Vein endothelial cell (primary cell): ENCODE measurements around a stretch of chr7.

DNA sequence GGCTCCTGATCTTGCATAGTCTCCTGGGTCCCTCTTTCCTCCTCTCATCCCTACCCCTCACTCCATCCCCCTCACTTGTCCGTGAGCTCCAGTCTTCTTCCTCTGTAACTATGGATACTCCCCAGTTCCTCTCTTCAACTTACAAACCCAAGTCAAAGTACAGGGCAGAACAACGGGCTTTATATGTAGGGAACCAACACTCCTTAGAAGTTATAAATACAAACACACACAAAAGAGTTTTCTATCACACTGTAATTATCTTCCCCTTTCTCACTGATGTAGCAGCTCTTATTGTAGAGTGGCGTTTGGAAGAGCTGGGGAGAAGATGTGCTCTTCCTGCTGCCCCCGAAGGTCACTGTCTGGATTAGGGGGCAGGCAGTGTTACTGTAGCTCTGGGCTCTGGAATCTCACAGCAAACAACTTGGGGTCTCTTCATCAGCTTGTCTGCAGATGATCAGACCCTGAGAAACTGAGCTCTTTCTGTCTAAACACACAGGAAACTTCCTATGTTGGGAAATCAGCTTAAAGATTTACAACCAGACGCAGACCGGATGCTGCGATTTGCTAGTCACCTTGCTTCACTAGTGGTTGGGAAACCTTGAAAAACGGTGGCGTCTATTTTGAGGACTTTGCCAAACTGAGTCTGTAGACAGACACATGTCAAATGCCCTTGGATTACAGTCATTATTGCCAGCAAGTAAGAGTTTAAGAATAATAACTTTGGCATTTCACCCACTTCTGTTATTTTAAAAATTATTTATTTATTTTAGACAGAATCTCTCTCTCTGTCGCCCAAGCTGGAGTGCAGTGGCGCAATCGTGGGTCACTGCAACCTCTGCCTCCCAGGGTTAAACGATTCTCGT, 13.7 kb downstream of the SNX10 start:
- CAGE, long polyA plus RNA = no peak

DNA sequence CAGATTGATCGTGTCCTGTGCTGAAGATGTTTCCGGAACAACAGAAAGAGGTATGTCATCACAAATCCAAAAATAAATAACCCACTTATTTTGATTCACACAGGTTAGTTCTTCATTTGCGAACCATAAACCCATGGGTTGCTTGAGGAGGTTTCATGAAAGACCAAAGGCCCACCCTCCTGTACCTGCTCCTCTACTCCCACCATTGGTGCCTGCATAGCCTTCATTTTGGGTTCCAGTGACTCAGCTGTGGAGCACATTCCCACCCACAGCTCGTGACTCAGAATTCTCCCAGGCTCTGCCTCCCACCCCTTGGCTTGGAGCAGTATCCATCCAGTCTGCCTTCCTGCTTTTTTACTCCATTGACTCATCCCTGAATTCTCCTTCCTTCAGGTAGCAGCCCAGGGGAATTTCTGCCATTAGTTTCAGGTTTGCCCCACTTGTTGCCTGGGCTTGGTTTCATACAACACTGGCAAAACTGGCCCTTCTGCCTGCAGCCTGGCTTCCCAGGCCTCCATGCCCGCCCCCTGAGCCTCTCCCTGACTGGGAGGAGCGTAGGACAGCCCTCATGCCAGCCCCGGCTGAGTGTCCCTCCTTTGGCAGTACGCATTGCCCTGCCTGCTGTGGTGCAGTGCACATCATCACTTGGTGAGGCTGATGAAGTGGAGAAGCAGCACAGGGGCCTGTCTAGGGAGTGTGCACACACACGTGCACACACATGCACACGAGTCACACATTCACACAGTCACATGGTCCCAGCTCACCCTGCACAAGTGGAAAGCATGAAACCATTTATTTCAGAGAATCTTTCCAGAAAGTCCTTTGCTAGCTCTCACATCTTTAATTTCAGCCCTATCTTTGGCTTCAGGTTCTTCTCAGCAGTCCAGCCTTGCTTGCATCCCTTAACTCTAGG, 55.0 kb downstream of the SNX10 start:
- CAGE, long polyA plus RNA = no peak

GRCh38 chr7:26658642-26658999, 205.8 kb downstream of the SKAP2 start:
- CAGE, long polyA plus RNA = no peak

- CAGE, long polyA plus RNA = no peak
Measured at GRCh38 chr7:27087801-27088651, 7.8 kb downstream of the HOXA1 start.

DNA sequence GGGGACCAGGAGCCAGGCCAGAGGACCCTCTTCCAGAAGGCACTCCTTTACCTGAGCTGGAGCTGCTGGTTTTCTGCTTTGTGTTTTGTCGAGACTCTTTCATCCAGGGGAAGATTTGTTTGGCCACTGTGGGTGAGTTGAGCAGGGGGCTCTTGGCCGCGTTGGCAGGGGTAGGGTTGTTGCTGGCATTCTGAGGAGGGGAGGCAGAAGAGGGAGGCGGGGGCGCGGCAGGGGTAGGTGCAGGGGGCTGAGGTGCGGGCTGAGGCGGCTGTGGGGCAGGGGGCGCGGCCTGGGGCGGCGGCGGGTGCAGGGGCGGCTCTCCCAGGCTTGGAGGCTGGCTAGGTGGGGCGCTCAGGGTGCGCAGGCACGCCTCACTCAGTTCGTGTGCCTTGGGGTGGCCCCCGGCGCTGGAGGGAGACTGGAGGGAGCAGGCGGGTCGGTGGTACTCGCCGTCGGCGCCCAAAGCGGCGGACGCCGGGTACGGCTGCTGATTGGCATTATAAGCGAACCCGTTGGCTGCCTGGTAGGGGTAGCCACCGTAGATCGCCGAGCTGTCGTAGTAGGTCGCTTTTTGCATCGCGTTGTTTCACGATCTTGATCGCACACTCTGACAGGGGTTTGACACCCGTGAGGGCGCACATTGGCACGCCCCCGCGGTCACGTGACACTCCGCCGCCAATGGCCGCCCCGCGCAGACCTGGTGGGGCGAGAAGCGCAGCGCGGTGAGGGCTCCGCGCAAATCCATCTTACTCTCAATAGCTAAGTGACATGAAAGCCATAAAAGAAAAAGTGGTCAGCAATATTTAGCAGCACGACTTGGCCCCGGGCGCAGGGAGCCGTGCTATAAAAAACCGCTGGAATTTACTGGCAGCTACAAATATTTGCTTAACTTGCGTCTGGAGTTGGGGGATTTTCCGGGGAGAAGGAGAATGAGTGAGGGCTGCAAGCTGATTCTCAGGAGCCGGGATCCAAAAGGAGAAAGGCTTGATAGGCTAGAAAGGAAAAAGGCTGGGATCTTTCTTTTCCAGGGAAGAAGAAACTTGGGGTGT, 7.9 kb upstream of the HOXA2 start:
- CAGE, long polyA plus RNA = no peak

DNA sequence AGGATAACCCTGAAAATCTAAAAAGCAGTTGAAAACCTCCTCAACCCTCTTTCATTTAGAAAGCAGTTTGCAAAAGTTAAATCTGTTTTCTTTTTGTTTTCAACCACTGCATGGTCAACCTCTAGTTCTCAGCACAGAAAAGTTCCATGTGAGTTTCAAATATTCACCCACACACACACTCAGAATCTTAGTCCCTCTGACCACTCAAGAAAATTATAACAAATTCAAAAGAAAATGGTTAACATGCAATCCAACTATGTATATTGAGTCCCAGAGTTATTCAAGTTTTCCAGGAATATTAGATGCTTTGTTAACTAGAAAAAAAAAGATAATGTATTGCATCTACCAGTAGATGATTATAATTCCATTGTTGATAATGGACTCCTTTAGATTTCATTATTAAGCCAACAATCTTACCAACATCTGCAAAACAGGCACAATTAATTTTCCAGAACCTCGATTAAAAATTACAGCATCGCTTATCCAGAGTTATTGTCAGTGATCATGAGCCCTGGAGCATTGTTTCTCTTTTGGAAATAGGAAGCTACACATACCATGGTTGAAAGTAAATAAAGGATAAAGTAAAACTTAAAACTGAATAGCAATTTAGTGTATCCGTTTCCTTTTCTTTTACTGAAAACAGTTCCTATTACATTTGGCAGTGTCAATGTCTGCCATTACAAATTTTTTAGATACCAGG, 9.7 kb upstream of the HOXA2 start:
- CAGE, long polyA plus RNA = no peak

DNA sequence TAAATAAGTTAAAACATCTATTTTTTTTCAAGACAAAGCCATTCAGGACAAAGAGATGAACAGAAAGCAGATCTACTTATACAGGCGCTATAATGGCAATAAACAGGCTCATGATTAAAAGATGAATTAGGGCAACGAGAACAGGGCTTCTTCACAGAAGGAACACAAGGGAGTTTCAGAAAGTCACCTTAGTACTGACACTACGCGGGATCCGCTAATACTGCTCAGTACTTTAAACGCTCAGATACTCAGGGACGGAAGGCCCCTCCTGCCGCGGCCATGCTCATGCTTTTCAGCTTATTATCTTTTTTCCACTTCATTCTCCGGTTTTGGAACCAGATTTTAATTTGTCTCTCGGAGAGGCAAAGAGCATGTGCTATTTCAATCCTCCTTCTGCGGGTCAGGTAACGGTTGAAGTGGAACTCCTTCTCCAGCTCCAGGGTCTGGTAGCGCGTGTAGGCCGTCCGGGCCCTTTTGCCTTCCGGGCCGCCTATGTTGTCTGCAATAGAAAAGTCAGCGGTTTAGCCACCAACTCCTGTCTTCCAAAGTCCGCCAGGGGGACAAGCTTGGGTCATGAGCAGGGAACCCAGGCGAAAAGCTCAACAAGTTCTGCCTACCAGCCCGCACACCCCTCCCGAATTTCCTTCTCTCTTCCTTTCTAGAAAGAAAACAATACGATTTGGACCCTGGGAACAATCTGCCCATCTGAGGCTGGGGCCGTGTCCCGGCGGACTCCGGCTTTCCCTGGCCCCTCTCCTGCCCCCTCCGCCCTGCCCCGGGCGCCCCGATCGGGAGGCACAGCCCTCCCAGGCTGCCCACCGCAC, 1.7 kb downstream of the HOXA5 start:
- CAGE, long polyA plus RNA = no peak

- CAGE, long polyA plus RNA = no peak
Measured at GRCh38 chr7:27144697-27145531, 1.4 kb upstream of the HOXA5 start.

- CAGE, long polyA plus RNA = no peak
Measured at GRCh38 chr7:27145622-27146184, 1.9 kb downstream of the HOXA6 start.

- CAGE, long polyA plus RNA = no peak
Measured at GRCh38 chr7:27146487-27147085, 988 bp downstream of the HOXA6 start.

GRCh38 chr7:27148611-27149238, 1.2 kb upstream of the HOXA6 start:
- CAGE, long polyA plus RNA = no peak

DNA sequence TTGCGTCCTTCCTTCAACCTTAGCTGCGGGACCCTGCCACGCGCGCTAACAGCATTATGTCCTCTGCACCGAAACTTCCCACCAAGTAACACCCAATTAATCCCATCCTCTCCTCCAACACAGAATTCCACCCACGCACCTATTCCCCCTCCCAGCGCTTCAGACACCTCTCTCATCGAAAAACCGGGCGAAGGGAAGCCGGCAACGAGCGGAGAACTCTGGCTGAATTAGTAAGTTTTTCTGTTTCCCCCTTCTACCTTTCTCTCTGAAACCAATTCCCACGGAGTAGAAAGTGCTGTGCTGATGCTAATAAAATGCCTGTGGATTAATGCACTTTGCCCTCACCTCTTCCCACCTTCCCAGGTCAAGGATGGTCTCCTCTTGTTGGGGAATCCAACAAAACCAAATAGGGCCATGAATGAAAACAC, 917 bp downstream of the HOXA3 start:
- CAGE, long polyA plus RNA = no peak

GRCh38 chr7:27159846-27160664, 3.6 kb upstream of the HOXA7 start:
- CAGE, long polyA plus RNA = no peak

GRCh38 chr7:27176744-27177206, 2.7 kb upstream of the HOXA10 start:
- CAGE, long polyA plus RNA = no peak

DNA sequence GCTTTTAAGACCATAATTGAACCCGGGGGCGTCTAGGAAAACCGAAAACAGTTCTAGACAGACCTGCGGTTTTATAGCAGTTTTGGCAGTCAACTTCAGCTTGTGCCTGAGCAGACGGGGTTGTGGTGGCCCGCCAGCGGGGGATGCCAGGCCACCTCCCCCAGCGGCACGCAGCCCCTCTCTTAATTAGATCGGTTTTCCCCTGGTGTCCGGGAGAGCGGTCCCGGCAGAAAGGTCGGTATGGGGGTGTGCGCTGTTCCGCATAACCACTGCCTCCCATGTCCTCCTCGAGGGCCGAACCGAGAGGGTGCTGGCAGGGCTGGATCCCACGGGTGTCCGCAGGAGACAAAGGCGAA, 2.7 kb upstream of the HOXA11 start:
- CAGE, long polyA plus RNA = no peak

- CAGE, long polyA plus RNA = no peak
Measured at GRCh38 chr7:27677777-27678418, 15.2 kb upstream of the HIBADH start.

DNA sequence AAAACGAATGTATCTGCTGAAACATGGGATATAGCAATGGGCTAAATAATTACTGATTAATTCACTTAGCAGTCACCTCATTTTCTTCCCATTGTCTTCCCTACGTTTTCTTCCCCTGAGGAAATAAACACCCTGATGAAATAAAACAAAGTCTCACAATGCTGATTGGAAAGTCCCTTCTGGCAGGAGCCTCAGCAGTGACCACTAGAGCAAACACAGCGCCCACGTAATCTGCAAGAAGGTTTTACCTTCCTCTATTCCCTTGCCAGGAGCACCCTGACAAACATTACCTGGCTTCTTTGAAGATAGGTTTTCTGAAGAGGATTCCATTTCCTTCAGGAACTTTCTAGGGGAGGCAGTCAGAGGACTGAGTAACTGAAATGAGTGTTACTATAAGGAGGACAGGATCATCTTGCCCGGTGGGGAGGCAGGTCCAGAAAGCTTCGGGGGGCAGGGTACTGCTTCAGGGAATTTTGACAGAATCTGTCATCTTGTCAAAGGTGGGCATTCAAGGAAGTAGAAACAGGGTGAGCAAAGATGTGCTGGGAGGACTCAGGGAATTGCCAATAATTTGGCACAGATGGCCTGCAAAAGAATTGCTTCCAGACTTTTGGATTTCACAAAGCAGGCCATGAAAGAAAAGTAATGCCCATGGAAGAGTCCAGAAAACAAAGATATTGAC, 30.7 kb downstream of the JAZF1 start:
- CAGE, long polyA plus RNA = no peak

DNA sequence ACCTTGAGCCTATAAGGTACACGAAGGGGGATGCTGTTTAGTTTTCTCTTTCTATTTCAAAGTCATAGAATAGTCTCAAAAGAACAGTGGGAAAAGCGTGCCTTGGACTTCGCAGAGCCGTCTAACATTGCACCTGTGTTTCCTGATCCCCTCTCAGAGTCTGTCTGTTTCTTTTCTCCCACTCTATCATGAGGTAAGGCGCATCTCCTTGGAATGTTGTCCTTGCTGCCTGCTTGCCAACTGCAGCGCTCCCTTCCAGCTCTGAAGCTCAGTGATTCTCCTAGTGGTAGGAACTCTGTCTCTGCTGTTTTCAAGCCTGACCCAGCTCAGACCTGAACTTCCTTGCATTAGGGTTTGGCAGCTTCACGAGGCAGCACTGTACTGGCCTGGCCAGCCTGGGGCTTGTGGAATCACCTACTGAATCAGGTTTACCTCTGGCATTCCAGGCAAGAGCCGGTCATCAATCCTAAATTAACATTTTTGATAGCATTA, 123.9 kb downstream of the CREB5 start:
- CAGE, long polyA plus RNA = no peak

DNA sequence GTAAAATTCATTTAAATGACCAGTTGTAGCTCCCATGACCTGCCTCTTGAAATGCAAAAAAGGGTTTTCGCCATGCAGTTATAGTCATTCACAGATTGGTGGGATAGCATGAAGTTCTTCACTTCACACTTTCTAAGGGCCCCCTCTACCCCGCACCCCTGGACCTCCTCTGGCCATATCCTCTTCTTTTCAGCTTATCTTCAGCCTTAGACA, 215.2 kb downstream of the CREB5 start:
- CAGE, long polyA plus RNA = no peak

DNA sequence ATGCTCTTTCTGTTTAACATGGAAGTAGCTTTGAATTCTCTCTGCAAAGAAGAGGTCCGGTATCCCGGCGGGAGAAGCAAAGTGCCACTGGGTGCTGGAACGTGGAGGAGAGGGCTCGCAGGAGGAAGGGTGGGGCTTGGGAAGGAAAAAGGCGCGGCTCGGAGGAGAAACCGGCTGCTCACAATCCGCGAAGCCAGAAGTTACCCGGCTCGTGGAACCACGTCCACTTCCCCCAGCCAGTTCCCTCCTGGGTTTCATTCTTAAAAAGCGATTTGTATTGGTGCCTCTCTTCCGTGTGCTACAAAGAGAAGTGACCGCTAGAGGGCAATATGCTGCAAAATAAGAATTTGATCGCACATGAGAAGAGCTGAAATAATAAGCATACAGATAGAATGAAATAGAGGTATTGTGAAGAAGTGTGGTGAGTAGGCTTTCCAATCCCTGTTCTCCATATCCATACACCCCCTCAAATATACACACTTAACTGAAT, 31.2 kb downstream of the TRIL start:
- CAGE, long polyA plus RNA = no peak